GM19240 (cell line): Measurements from ENCODE around the genes ETV2, LRFN3, OVOL3 and ZNF875.

DNA sequence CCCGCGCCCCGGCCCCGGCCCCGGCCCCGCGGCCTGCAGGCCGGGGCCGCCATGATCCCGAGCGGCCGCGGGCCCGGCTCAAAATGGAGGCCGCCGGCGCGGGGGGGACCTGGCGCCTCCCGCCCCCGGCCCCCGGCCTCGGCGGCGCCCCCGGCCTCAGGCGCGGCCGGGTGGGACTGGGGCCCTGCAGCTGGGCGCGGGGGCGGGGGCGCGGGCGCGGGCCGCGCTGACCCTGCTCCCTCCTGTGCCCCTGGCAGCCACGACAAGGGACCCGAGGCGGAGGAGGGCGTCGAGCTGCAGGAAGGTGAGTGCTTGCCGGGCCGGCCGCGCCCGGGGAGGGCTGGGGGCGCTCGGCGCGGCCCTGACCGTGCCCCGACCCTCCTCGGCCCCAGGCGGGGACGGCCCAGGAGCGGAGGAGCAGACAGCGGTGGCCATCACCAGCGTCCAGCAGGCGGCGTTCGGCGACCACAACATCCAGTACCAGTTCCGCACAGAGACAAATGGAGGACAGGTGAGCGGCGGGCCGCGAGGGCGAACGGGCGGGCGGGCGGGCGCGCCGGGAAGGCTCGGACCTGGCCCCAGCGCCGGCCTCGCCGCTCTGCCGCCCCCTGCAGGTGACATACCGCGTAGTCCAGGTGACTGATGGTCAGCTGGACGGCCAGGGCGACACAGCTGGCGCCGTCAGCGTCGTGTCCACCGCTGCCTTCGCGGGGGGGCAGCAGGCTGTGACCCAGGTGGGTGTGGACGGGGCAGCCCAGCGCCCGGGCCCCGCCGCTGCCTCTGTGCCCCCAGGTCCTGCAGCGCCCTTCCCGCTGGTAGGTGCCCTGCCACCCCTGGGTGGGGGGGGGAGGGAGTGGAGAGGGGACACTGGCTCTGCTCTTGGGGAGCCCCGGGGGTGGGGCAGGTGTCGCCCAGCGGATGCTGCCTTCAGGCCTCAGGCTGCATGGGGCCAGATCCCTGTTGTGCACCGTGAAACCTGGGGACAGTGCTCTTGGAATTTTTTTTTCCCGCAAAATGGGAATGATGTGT is 741 bp downstream of the USF2 start:
- RRBS, result no CpG with 5 or more reads among the region's 106 CpGs

- RRBS, result no CpG with 5 or more reads among the region's 10 CpGs
These were observed 4.7 kb upstream of the HAMP start for GRCh38 chr19:35277457-35278119.

DNA sequence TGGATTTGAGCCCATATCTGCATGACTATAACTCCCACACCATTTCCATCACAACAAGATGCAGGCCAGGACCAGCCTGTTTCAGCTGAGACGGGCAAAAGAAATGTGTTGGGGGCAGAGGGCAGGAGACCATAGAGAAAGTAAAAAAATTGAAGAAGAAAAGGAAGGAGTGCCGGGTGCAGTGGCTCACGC is 690 bp upstream of the FFAR2 start:
- RRBS, result no CpG with 5 or more reads among the region's 3 CpGs

GRCh38 chr19:35623008-35623631 is 5.7 kb upstream of the RBM42 start:
- RRBS, result no CpG with 5 or more reads among the region's 10 CpGs

GRCh38 chr19:35641166-35642256 is at the start of gene ETV2:
Gene ETV2 (plus strand): TSS chr19:35641745.
- RRBS, result 50% methylated on average over 3 of the region's 35 CpGs

DNA sequence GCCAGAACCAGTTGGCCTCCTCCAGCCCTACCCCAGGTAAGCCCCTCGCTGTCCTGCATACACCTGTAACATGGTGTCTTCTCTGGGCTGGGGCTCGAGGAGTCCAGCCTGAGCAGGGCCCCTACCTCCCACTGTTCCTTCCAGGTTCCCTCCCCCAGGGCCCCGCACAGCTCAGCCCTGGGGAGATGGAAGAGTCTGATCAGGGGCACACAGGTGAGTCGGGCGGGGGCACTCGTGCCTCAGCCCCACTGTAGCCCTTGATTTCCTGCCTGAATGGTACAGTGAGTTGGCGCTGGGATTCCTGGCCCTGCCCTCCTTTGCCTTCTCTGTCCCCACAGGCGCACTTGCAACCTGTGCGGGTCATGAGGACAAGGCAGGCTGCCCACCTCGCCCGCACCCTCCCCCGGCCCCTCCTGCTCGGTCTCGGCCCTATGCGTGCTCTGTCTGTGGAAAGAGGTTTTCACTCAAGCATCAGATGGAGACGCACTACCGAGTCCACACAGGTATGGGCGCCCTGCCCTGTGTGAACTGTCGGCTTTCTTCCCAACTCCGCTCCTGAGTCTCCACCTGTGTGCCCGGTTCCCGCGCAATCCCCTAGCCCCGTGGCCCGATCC is 1.9 kb upstream of the KMT2B start:
- RRBS, result 1% methylated on average over 5 of the region's 25 CpGs

- RRBS, result no CpG with 5 or more reads among the region's 9 CpGs
These were observed 339 bp downstream of the HSPB6 start for GRCh38 chr19:35756616-35756764.

- RRBS, result 39% methylated on average over 2 of the region's 45 CpGs
These were observed 7.9 kb upstream of the ARHGAP33 start for GRCh38 chr19:35767095-35768290.

GRCh38 chr19:35900291-35900965 is 1.9 kb upstream of the HCST start:
- RRBS, result 3% methylated on average over 14 of the region's 50 CpGs

- RRBS, result 9% methylated on average over 28 of the region's 77 CpGs
These were observed at the start of gene LRFN3 for GRCh38 chr19:35935858-35936912. Gene LRFN3 (plus strand): TSS chr19:35936374.

GRCh38 chr19:35986799-35987482 is 8.0 kb upstream of the SDHAF1 start:
- RRBS, result no CpG with 5 or more reads among the region's 49 CpGs

DNA sequence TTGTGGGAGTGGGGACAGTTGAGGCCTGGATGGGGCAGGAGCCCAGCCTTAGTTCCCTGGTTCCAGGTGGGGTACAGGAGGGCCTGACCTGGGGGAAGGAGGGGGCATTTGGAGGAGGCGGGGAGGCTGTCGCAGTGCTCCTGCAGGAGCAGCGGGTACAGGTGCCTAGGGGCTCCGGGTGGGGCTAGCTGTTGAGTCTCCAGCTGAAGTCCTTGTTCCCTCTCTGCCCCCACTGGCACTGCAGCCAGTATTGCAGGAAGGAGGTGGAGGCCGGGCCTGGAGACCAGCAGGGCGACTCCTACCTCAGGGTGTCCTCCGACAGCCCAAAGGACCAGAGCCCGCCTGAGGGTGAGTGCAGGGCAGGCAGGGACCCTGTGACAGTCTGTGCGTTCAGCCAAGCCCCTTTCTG is 10.0 kb upstream of the OVOL3 start:
- RRBS, result 100% methylated on average over 2 of the region's 9 CpGs

- RRBS, result 92% methylated on average over 4 of the region's 11 CpGs
These were observed at the start of gene OVOL3 for GRCh38 chr19:36110632-36111435. Gene OVOL3 (plus strand): TSS chr19:36111143.

DNA sequence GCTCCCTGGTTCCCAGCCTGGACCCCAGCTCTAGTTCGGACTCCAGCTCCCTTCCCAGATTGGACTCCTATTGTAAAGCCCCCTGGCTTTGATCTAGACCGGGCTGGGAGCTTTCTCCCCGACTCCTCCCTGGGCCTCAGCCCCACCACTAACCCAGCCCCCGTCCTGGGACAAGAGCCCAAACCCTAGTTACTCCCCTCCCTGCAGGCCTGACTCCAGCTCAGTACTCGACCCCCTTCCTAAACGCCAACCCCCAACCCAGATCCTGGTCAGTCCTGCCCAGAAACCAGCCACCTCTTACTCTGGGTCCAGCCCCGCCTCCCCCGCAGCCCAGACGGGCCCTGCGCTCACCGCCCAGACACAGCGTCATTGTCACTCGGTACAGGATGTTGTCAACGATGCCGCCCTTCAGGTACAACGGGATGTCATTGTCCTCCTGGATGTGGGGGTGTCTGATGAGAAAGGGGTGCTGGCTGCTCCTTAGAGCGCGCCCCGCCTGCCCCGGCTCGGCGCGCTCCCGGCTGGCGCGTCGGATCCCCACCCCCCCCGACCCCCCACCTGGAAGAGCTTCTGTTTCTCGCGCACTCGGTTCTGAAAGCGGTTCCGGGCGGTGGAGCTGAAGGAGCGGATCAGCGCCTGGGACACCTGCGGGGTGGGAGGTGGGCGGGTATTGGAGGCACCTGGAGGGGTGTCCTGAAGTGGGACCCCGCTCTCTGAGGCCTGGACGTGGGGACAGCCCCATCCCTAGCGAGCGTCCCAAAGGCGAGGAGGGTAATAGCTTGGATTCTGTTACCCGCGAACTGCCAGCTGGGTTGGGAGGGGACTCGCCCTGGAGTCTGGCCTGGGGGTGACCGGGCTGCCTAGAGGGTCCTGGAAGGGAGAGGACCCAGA is 891 bp downstream of the COX7A1 start:
- RRBS, result 95% methylated on average over 10 of the region's 47 CpGs

DNA sequence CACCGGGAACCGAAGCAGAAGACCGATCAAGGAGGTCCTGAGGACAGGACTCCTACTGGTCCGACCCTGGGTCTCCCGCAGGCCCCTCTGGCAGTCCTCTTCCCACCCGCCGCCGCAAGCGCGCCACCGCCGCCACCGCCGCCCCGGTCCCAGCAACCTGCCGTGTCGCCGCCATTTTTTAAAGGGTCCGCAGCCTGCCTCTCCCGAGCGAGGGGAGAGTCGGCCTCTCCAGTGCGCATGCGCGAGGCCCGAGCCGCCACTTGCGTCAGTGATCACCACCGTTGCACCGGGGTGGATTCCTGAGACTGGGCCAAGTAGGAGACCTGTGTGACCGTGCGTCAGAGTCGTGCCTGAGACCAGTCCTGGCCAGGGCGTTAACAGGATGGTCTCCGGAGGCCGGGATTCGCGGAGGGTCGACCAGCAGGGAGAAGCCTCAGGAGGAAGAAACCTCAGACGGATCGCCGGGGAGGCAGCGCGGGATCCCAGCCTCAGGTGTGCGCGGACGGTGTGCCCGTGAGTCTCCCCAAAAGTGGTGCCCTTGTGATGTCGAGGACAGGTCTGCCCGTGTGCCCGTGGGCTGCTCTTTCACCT is 51.6 kb downstream of the ZNF146 start:
- RRBS, result 95% methylated on average over 1 of the region's 51 CpGs

- RRBS, result no CpG with 5 or more reads among the region's 4 CpGs
These were observed 13.2 kb upstream of the ZFP14 start for GRCh38 chr19:36392236-36392591.

GRCh38 chr19:36449031-36449785 is 30.8 kb upstream of the ZFP82 start:
- RRBS, result no CpG with 5 or more reads among the region's 5 CpGs

DNA sequence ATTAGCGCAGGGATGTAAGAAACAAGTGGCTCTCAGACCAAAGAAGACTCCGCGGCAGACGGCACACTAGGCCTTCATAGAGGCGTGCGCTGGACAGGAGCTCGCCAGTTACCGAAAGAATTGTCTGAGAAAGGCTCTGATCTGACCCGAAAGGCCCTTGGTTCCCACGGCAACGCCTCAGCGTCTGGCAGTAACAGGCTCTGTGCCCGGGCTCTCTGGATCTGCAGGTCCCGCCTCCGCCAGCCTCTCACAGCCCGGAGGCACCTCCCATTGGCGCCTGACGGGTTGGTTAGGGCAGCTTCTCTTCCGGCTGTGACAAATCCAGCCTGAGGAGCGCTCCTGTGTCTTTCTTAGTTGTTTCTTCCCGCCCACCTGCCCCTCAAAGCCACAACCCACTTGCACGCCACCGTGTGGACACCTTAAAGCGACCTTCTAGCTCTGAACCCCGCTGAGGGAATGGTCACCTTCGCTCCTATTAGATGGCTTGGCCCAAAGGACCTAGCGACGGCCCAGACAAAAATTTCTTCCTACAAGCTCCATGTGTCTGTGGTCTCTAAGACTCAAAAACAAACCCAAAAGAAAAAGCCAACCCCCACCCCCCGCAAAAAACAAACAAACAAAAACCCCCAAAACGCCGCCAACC is 19.1 kb upstream of the ZNF850 start:
- RRBS, result no CpG with 5 or more reads among the region's 31 CpGs

- RRBS, result 100% methylated on average over 1 of the region's 55 CpGs
These were observed at the start of gene ZNF875 for GRCh38 chr19:37334110-37335299. Gene ZNF875 (plus strand): TSS chr19:37334649.

GRCh38 chr19:37363440-37363770 is 7.5 kb upstream of the ZNF527 start:
- RRBS, result no CpG with 5 or more reads among the region's 5 CpGs